Daoy (cell line): ENCODE data around the genes PRTFDC1 and PDSS1.

DNA sequence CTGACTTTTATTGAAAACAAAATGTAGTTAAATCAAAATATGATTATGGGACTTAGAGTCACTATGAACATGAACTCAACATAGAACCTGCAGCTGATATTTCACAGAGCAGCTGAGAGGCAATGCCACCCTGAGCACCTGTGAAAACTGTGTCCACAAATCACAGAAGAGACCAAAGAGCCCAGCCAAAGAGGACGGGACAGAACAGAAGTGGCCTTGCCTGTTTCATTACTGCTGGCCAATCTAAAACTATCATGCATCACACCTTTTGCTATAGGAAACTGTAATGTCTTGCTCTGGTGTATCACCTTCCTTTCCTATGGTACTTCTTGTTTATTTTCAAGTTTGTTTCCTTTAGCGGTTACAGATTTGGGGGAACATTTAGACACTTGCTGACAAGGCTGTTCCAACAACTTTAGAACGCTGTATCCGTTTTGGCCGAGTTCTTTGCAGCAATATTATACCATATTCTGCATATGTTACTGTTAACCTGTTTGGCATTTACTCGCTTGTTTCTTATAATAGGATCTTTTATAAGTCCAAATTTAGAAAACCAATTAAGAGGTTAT, 80.3 kb downstream of the PIP4K2A start:
- RAMPAGE, long total RNA = no peak

- RAMPAGE, long total RNA = no peak
Observed at GRCh38 chr10:22651199-22652046, 63.0 kb downstream of the PIP4K2A start.

- RAMPAGE, long total RNA = no peak
Observed at GRCh38 chr10:22720695-22721128, 6.3 kb upstream of the PIP4K2A start.

GRCh38 chr10:23172956-23173752, 19.0 kb upstream of the PTF1A start:
- RAMPAGE, long total RNA = no peak

- RAMPAGE, long total RNA = no peak
Observed at GRCh38 chr10:23405533-23405957, 33.3 kb upstream of the OTUD1 start.

- RAMPAGE, long total RNA = no peak
Observed at GRCh38 chr10:24213825-24214256, 4.9 kb downstream of the KIAA1217 start.

DNA sequence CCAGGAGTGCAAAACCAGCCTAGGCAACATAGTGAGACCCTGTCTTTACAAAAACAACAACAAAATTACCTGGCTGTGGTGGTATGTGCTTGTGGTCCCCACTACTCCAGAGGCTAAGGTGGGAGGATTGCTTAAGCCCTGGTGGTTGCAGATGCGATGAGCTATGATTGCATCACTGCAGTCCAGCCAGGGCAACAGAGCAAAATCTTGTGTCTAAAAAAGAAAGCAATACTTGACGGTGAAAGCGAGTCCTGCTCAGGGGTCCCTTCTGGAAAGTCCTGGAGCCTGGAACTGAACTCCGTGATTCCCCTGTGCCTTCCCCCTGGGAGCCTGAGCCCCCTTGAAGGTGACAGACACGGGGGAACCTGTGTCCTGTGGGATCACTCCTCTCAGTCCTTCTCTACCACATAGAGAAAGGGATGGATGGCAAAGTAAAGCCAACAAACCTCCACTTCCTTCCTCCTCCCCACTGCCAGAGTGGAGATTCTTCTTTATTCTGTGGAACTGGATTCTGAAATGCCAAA, 50.5 kb downstream of the KIAA1217 start:
- RAMPAGE, long total RNA = no peak

GRCh38 chr10:24331071-24331761, 122.3 kb downstream of the KIAA1217 start:
- RAMPAGE, long total RNA = no peak

DNA sequence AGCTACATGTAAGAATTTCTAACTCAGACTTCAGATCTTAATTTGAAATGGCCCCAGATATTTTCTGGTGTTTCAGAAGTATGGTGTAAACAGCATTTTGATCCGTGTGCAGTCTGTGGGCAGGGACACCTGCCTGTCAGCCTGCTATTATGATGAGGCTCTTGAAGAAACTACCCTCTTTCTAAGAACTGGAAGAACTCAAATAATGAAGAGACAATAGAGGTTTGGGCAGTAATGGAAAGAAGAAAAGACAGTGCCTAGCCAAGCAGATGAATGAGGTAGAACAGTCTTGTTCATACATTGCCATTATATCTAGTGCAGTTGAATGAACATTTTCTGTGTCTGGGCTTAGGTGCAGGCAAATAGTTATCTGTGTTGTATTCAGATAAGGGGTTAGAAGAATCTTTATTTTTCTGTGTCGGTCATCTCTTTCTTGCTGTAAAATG, 256.5 kb downstream of the ARHGAP21 start:
- RAMPAGE, long total RNA = no peak

DNA sequence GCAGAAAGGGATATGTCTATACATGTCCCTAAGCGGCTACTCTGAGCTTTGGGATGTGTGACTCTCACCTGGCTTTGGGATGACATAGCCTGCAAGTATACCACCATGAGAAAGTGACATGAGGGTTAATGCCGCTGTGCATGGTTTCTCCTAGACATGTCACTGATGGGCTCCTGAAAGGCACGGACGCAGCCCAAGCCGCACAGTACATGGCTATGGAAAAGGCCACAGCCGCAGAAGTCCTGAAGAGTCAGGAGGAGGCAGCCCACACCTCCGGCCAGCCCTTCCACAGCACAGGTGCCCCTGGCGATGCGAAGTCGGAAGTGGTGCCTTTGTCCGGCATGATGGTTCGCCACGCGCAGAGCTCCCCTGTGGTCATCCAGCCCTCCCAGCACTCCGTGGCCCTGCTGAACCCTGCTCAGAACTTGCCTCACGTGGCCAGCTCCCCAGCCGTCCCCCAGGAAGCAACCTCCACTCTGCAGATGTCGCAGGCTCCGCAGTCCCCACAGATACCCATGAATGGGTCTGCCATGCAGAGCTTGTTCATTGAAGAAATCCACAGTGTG, 199.4 kb downstream of the ARHGAP21 start:
- RAMPAGE, long total RNA = no peak

- RAMPAGE, long total RNA = no peak
Observed at GRCh38 chr10:24652065-24652266, 71.7 kb downstream of the ARHGAP21 start.

DNA sequence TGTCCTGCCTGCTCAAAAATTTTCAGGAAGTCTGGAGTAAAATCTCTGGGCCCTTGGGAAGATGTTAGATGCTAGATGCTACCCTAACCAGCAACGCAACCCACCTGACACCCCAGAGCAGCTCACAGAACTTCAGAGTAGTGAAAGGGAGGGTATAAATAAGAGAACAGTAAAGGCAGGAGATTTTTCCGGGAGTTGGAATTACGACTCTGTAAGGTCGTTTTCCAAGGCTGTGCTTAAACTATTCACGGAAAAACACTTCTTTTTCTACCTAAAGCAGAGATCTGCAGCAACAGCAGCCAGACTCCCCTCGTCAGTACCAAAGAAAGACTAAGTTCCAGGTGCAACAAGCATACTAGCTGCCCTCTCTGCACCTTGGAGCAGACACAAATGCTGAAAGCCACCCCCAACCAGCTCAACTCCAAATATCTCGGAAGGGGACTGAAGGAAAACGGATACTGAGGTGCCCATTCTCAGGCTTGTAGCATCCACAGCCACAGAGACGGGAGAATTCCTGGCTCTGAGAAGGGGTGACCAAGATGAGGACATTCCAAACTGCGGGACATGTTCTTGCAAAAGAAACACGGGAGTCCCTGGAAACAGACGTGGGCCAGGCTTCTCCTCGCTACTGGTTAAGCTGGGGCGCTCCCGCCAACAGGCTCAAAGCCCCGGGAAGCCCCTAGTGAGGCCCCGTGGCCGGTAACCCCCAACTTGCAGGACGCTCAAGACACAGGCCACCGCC, 2.5 kb downstream of the ARHGAP21 start:
- RAMPAGE, long total RNA = no peak

DNA sequence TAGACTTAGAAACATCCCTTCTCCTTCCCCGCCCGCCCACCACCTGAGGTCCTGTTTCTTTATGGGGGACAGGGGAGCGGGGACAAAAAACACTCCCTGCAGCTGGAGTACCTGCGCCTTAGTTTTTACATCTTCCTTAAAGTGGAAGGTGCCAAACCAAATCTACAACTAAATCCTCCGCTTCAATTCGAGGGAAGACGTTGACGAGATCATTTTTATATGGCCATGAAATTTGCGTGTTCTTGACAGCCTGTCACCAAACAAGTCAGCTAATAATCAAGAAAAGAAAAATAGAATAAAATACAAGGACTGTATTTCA, 1.4 kb upstream of the ARHGAP21 start:
- RAMPAGE, long total RNA = no peak

- RAMPAGE, long total RNA = no peak
Observed at GRCh38 chr10:24952088-24952691, at the start of gene PRTFDC1. TSS of gene PRTFDC1 (minus strand) at chr10:24952606.

DNA sequence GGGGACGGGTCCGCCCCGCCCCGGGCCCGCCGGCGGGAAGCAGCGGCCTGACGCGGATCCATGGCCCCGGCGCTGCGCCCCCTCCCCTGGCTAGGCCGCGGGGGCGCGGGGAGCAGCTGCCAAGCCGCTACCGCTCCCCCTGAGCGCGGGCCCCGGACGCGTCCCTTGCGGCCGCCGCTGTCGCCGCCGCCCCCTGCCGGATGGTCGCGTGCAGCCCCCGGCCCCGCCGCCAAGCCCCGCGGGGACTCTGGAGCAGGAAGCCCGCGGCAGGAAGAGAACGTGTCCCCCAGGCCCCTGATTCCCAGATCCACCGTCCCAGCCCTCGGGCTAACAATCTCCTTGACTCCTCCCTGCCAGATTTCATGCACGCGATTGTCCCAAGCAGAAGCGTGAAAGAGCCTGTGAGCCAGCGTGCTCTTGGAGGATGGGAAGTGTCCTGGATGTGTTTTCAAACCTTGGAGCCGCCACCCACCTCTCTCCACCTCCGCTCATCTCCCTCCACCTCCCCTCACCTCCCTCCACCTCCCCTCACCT, 353 bp upstream of the PRTFDC1 start:
- RAMPAGE, long total RNA = no peak

DNA sequence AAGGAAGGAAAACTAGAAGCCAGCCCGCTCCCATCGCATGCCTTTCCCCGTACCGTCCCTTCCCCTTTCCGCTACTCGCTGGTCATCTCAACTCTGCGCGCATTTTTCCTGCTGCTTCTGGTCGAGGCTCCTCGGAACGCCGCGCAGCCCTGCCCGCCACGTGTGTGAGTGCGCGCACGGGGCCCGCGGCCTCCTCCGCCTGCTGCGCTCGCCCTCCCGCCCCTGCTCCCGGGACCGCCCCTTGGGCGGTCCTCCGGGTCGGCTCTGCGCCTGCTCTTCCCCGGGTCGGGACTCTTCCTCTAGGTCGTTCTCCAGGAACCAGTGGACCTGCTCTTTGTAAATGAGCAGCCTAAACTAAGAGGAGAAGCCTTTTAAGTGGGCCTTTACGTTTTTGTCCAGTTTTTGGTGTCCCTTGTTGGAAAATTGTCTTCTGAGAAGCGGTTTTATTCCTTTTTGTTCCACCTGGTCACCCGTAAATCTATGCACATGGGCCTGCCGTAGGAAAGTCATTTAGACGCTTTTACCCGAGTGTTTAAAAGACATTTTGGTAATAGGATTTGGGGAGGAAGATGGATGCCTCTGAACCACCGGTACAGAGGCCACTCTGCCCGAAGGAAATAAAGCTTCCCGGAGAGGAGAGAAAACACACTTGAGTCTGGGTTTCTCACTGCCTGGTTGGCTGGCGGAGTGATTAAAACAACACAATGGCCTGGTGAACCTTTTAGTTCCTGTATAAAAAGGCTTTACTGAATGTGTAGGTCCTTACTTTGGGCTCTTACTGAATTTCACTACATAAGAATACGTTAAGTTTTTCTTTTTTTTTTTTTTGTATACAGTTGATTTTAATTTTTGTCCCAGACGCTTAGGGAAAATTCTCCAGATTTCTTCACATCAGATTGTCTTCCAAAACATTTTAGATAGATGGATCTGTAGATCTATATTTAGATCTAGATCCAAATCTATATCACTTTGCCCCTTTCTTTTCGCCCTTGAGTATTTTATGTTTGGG, 700 bp downstream of the THNSL1 start:
- RAMPAGE, long total RNA = no peak

GRCh38 chr10:26443980-26444320, 5.8 kb downstream of the APBB1IP start:
- RAMPAGE, long total RNA = no peak

- RAMPAGE, long total RNA = no peak
Observed at GRCh38 chr10:26474716-26475315, 36.7 kb downstream of the APBB1IP start.

GRCh38 chr10:26662178-26662443, 35.4 kb upstream of the PDSS1 start:
- RAMPAGE, long total RNA = no peak

- RAMPAGE, long total RNA = no peak
Observed at GRCh38 chr10:26697057-26698165, at the start of gene PDSS1. TSS of gene PDSS1 (plus strand) at chr10:26697701.